AG04450 (cell line): Measurements from ENCODE around the genes TMEM183A and ADORA1.

DNA sequence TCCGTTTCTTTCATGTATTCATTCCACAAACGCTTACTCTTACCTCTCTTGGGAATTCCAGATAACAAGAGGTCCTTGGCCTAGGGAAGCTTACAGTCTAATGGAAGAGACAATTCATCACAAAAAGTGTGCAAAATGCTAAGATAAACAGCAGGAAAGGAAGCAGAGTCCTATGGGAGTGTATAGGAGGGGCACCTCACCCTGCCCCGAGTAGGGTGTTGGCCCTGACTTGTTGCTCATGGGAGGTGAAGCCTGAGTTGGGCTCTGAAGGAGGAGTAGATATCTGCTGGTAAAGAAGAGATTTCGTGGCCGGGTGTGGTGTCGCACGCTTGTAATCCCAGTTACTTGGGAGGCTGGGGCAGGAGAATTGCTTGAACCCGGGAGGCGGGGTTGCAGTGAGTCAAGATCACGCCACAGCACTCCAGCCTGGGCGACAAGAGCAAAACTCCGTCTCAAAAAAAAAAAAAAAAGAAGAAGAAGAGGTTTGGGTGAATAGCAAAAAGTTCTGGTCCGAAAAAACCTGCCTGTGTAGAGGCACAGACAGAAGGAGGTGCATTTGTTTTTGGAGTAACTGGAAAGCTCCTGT lies 18.6 kb upstream of the GPR37L1 start:
- CAGE, long polyA plus RNA, result no peak
- RRBS, result no CpG with 5 or more reads among the region's 13 CpGs

DNA sequence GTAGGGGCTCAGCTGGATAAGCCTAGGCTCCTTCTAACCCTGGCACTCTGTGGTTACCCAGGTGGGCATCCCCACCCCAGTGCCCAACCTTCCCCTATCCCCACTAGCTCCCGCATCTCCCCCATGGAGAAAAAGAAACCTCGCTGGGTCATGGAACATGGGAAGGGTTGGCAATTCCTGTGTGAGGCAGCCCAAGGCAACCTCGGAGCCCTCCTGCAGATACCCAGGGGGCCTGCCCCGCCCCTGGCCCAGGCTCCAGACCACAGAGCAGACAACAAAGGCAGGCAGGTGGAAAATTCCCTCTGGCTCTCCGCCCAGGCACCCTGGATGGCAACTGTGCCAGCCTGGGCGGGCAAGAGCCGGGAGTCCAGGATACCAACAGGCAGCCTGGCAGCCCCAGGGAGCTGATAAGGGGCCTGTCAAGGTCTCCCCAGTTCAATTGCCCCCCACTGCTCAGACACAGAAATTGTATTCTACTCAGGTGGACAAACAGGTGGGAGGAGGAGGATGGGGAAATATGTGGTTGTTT lies 15.5 kb upstream of the GPR37L1 start:
- CAGE, long polyA plus RNA, result no peak
- RRBS, result no CpG with 5 or more reads among the region's 7 CpGs

DNA sequence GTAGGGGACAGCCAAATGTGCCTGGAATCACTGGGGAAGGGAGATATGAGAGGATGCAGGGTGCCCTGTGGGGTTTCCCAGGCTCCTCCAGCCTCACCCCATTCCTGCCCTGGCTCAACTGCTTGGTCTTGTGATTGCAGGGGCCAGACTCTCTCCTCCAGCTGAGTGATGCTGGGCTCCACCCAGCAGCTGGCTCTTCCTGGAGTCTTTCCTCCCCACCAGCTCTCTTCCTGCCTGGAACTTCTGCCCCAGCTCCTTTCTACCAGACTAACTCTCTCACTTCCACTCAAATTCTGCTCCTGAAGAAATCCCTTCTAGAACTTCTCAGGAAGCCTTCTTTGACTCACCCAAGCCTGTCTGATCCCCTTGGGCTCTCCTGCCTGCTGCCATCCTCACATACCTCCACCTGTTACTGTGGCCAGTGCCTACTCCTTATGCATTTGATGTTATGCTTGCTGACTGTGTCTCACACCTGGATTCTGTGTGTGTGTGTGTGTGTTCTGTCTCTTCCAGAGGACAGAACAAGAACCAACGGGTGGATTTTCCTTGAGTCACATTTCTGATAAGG lies 9.2 kb upstream of the GPR37L1 start:
- CAGE, long polyA plus RNA, result no peak
- RRBS, result no CpG with 5 or more reads among the region's 1 CpG

DNA sequence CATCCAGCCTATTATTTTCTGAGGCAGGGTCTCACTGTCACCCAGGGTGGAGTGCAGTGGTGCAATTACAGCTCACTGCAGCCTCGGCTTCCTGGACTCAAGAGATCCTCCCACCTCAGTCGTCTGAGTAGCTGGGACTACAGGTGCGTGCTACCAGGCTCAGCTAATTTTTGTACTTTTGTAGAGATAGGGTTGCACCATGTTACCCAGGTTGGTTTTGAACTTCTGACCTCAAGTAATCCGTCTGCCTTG lies 8.0 kb downstream of the ARL8A start:
- CAGE, long polyA plus RNA, result no peak
- RRBS, result no CpG with 5 or more reads among the region's 4 CpGs

DNA sequence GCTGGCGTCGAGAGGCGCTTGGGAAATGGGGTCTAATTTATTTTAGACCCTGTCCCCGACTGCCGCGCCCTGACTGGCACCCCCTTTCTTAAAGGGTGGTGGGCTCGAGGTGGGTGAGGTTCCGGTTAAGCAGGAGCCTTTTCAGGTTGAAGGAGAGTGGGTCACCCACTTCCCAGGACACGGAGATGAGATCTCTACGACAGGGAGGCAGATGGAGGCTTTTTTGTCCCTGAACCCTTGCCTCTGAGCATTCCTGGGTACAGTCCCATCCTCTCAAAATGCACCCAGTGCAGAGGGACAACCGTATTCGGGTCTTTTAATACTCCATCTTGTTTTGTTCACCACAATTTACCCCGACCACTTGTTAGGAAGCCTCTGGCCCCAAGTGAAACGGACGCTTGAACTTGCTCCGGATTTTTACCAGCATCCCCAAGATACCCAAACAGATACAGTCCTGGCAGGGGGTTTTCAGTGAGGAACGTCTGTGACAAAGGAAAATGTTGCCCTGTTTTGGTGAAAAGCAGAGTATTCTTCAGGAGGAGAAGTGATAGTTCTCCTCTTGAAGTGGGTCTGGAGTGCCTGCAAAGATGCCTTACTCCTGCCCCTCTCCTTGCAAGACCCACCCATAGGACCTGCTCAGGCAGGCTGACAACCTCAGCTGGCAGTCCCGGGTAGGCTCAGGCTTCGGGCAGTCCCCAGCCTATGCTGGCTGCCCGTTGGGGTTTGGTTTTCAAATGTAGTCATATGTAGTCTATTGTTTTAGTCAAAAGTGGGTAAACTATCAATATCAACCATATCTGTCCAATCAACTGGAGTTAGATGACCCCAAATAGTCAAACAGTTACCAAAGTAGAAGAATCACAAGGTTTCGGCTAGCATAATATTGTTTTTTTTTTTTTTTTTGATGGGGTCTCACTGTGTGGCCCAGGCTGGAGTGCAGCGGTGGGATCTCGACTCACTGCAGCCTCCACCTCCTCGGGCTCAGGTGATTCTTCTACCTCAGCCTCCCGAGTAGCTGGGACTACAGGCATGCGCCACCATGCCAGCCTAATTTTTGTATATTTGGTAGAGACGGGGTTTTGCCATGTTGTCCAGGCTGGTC lies 763 bp upstream of the ARL8A start:
- CAGE, long polyA plus RNA, result no peak
- RRBS, result no CpG with 5 or more reads among the region's 27 CpGs

- CAGE, long polyA plus RNA, result no peak
- RRBS, result no CpG with 5 or more reads among the region's 22 CpGs
Measured at GRCh38 chr1:202165293-202166229, 5.2 kb upstream of the PTPN7 start.

DNA sequence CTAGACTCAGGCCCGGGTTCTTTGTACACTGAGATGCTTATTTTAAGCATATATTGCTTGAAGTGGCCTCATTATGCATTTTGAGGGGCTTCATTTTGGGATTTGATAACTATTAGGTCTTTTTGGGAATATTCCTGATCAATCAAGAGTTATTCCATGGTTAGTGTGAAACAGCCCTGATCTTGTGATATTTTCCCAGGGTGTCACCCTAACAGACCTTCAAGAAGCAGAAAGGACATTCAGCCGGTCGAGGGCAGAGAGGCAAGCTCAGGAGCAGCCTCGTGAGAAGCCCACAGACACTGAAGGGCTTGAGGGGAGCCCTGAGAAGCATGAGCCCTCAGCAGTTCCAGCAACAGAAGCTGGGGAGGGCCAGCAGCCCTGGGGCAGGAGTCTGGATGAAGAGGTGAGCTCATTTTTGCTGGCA lies 144.4 kb downstream of the PPP1R12B start:
- CAGE, long polyA plus RNA, result no peak
- RRBS, result no CpG with 5 or more reads among the region's 4 CpGs

DNA sequence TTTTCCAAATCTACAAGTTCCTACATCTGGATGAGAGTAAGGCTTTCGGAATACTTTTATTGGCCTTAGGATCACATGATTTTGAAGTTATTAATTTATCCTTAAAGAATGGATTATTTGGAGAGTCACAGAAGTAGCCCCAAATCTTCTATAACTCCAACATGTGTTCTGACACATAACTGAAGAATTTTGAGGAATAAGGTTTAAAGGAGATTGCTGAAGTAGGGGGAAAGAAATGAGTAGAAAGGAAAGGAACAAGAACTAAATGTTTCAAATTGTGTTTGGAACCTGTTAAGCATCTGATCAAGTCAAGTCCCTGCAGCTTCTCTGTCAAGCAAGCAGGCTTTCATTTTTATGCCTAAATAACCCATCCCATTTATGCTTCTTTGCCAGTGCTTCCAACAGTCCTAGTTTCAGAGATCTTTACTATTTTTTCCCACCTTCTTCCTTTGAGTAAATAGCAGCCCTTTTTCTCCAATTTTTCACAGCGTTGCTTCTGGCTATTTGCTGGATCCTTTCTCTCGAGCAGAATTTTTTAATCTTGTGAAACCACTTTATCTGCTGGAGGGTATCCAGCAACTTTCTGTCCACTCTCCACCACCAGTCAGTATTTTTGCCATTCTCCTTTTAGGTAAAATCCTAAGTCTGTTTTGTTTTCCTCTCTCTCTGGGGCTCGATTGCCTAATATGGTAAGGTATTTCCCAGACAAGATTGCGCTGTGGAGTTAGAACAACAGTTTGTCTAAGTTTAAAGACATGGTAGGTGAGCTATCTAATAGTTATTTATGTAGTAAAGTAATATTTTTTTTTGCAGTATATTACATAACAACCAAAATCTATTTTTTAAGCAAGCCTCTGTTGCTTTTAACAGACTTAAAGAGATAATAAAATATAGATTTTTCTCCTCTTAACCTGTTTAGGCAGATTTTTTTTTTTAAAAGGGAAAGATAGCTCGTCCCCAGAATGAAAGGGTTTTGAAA lies 156.7 kb downstream of the PPP1R12B start:
- CAGE, long polyA plus RNA, result no peak
- RRBS, result no CpG with 5 or more reads among the region's 6 CpGs

GRCh38 chr1:202546192-202546857 lies 163.9 kb downstream of the SYT2 start:
- CAGE, long polyA plus RNA, result no peak
- RRBS, result no CpG with 5 or more reads among the region's 3 CpGs

- CAGE, long polyA plus RNA, result no peak
- RRBS, result no CpG with 5 or more reads among the region's 5 CpGs
Measured at GRCh38 chr1:202551484-202552223, 158.6 kb downstream of the SYT2 start.

GRCh38 chr1:202565997-202566806 lies 144.1 kb downstream of the SYT2 start:
- CAGE, long polyA plus RNA, result no peak
- RRBS, result no CpG with 5 or more reads among the region's 3 CpGs

- CAGE, long polyA plus RNA, result no peak
- RRBS, result no CpG with 5 or more reads among the region's 5 CpGs
Measured at GRCh38 chr1:202762036-202762642, 46.1 kb downstream of the KDM5B start.

- CAGE, long polyA plus RNA, result no peak
- RRBS, result no CpG with 5 or more reads among the region's 6 CpGs
Measured at GRCh38 chr1:202940835-202941881, 14.1 kb upstream of the KLHL12 start.

DNA sequence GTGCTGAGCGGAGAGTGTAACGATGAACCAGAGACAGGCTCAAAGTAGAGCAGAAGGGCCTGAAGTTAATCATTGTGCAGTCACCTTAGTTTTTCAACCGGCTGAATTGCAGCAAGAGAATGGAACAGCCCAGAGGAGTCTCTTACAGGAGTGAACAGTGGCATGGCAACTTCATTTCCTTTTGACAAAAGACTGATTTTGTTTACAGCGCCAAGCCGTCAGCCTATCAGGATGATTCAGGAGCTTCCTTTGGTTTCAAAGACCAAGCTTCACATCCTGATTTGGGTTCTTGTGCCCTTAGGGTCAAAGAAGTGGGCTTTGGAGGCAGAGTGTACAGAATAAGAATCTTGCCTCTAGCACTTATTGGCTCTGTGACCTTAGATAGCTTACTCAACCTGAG lies 909 bp upstream of the CYB5R1 start:
- CAGE, long polyA plus RNA, result no peak
- RRBS, result no CpG with 5 or more reads among the region's 5 CpGs

DNA sequence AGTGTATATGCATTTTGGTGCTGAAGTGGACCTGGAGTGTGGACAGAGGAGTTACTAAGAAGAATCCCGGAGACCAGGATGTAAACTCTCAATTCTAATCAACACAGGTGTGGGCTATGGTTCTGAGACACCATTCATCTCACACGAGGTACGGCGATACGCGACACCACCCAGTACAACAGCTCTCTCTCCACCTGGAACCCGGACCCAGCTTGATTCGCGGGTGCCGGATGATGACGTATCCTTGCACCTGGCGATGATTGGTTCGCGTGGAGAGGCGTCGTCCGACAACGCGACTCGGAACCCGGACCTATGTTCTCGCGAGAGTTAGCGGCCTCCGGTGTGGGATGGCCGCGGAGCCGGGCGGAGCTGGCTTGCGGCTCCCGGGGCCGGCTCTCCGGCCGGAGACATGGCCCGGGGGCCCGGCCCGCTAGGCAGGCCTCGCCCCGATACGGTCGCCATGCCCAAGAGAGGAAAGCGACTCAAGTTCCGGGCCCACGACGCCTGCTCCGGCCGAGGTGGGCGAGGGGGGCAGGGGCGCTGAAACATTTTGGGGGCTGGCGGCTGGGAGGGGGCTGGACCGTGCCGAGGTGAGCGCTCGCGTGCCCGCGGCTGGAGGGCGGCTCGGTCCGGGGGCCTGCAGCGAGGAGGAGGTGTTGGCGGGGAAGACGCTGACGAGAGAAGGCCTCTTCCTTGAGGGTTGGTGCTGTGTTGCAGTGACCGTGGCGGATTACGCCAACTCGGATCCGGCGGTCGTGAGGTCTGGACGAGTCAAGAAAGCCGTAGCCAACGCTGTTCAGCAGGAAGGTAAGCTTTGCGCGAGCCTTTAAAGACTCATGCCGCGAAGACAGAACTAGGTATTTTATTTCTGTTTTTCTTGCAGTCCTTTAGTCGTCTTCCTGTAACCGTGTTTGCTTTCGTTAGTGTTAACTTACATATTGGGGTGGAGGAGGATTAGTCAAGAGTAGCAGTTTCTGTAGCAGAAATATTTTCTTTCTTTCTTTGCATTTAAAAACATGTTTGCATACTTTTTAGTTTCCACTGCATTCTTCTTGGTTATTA lies at the start of gene TMEM183A:
TSS of gene TMEM183A (plus strand) at position 318 of the 1,062 bp plus-strand sequence.
- CAGE, long polyA plus RNA, result start-site peak on the plus strand centred at position 355 of the sequence, 76 bp wide, 1,430 and 1,180 reads in 2 replicates
- RRBS, result 2% methylated on average over 22 of the region's 81 CpGs

DNA sequence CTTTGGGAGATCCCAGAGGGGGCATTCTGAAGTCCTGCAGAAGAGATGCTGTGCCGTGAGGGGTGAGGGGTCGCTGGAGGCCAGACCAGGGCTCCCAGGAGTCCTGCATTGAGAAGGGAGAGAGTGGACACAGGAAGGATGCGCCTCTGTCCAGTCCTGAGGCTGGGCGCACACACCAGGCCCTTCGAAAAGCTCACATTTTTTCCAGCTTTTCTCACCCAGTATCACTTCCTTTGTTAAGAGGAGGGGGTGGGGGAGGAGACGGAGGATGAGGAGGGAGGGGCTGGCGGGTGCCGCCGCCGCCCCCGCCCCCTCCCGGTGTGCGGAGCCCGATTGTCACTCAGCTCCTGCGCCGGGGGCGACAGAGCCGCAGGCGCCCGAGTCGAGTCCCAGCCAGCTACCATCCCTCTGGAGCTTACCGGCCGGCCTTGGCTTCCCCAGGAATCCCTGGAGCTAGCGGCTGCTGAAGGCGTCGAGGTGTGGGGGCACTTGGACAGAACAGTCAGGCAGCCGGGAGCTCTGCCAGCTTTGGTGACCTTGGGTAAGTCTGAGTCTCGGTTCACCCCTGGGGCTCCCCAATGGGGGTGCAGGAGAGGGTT lies at the start of gene ADORA1:
TSS of gene ADORA1 (plus strand) at position 339 of the 599 bp plus-strand sequence.
- CAGE, long polyA plus RNA, result no peak
- RRBS, result 4% methylated on average over 8 of the region's 28 CpGs

GRCh38 chr1:203173517-203173920 lies 2.1 kb downstream of the MYBPH start:
- CAGE, long polyA plus RNA, result no peak
- RRBS, result no CpG with 5 or more reads among the region's 5 CpGs

DNA sequence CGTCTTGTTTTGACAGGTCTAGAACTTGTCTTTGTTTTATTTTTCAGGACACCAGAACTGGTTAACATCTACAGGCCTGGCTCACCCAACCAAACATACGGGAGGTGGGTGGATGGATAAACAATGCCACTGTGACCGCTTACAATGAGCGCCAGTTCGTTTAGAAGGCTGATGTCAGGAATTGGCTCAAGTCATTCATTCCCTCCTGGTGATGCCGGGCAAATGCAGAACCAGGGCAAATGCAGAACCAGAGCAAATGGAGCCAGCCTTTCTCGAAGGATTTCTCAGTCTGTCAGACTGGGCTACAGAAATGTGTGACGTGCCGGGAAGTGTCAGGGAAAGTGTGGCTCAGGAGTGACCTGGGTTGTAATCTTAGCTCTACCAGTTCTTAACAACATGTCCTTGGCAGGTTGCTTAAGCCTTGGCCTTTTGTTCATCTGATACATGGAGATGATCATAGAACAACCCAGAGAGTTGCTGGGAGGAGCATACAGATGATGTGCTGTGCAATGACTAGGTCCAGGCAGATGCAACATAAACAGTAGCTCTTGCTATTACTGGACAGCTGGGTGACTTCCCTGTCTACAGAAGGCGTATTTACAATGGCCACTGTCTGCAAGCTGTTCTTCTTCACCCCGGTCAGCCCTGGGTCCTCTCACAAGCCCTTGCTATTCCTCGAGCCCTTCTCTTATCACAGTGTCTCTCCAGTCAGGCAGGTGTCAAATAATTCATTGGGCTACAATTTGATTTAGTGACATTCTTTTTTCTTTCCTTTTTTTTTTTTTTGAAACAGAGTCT lies 30.4 kb upstream of the BTG2 start:
- CAGE, long polyA plus RNA, result no peak
- RRBS, result 67% methylated on average over 3 of the region's 12 CpGs

DNA sequence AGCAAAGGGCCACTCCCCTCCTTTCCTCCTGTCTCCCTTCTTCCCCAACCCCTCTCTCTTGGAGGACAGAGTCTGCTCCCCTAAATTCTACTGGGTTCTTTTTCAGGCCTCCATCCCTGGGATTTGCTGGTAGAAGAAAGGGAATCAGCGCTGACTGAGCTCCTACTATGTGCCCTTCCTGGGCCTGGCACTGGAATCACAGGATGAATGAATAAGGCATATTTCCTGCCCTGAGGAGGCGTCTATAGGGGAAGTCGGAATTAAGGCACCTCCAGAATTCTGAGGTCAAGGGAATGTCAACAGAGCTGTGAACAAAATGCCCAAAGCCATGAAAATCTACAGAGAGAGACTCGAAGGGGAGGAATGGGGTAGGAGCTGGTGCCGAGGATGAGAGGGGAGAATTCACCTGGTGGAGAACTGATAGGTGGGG lies 17.4 kb upstream of the BTG2 start:
- CAGE, long polyA plus RNA, result no peak
- RRBS, result no CpG with 5 or more reads among the region's 5 CpGs

DNA sequence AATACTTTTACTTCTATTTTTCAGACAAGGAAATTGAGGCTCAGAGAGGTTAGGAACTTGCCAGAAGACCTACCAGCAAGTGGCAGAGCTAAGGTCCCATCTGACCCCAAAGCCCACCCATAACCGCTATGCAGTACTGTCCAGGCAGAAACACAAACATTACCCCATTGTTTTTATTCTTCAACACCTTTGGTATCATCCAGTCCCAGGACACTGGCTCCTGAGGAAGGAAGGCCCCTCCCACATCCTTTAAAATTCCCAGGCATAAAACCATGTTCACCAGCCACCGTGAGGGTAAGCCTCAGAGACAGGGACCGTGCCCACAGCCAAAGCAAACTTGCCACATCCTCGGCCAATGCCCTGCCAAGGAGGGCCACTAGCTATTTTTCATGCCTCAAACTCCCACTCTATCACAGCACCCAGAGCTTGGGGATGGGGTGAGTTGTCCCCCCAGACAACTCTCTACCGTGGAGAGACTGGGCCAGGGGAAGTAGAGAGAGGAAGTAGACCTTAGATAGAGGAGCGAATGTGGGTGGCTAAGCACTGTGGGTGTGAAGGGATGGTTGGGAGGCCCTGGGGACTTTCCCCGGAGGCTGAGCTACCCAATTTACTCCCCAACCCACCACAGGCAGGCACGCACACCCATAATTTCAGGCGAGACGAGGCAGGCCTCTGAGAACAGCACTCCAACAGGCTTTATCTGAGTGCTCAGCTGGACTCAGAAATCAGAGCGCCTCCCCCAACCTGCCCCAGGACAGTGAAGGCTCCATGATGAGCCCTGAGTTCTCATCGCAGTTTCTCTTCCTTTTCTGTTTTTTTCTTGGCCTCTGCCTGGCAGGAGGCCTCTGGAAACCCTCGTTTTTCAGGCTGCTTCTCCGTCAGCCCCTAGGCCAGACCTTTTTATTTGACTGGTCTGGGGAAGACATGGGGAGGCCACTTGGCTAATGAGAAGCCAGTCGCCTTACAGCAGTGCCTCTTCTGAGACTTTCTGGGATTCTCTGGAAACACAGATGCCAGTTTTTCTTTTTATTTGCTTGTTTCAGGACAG lies 15.9 kb upstream of the BTG2 start:
- CAGE, long polyA plus RNA, result no peak
- RRBS, result no CpG with 5 or more reads among the region's 15 CpGs